Cardiac ventricle fibroblast (primary cell): Measurements from ENCODE around the genes OR8G1, VSIG2 and PATE3.

GRCh38 chr11:123065499-123066379 lies 3.8 kb upstream of the HSPA8 start:
- RAMPAGE, long total RNA = no peak

DNA sequence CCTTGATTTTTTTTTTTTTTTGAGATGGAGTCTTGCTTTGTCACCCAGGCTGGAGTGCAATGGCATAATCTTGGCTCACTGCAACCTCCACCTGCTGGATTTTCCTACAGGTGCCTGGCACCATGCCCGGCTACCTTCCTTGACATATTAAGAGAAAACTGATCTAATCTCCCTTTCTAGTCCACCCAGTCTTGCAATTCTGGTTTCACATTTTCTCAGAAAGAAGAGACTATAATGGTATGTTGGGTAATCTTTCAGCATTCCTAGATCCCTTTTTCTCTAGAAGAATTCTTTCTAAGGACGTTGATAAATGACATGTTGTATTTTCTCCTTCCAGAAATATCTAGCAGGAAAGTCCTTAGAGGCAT lies 10.4 kb upstream of the HSPA8 start:
- RAMPAGE, long total RNA = no peak

GRCh38 chr11:123195638-123196658 lies 900 bp upstream of the CLMP start:
- RAMPAGE, long total RNA = no peak

- RAMPAGE, long total RNA = no peak
These were observed 106.8 kb upstream of the CLMP start for GRCh38 chr11:123301656-123302345.

DNA sequence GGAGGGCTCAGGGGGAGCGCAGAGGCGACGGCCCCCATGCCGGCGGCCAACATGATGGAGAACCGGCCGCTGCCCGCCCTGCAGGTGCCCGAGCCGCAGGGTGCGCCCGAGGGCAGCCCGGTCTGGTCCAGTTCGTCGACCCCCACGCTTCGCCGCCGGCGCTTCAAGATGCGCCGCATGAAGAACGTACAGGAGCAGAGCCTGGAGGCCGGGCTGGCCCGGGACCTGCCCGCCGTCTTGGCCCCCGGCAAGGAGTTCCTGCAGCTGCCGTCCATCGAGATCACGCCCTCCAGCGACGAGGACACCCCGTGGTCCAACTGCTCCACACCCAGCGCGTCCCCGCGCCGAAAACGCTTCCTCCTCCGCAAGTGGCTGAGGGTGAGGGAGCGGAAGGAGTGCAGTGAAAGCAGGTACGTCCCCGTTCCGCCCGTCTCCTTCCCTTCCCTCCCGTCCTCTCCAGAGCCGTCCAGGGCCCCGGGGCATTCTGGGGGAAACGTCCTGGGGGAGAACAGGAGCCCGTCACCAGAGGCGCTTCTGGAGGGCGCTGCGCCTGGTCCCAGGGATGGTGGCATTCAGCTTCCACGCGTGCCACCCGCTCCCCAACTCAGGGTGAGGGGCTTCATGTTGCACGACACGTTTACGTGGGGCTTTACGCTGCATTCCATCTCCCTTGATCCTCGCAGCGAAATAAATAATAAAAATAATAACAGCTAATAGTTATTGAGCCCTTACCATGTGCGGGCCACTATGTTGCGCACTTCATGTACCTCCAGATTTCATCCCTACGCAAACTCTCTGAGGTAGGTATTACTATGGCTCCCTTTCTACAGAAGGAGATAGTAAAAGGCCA lies 913 bp downstream of the GRAMD1B start:
- RAMPAGE, long total RNA = no peak

DNA sequence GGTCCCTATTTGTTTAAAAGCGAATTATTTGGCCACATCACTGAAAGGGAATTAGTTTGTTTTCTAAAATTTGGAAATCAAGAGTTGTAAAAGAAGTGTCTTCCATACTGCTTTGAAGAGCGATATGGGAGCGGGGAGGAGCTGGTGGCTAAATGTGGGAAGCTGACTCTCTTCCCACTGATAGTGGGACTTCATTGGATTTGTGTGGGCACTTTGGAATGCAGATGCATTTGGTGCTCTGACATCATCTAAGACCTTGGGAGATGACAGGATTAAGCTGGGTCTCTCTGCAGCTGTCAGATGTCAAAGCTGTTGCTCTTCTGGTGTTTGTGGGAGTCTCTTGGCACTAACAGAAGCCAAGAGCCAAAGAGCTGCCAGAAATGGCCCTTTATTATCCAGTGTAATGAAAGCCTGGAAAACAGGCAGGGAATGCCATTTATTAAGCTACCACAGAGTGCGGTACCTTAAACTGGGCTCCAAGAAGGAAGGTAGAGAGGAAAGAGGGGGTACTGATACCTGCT lies 20.5 kb downstream of the GRAMD1B start:
- RAMPAGE, long total RNA = no peak

- RAMPAGE, long total RNA = no peak
These were observed 74.2 kb downstream of the GRAMD1B start for GRCh38 chr11:123504369-123504645.

DNA sequence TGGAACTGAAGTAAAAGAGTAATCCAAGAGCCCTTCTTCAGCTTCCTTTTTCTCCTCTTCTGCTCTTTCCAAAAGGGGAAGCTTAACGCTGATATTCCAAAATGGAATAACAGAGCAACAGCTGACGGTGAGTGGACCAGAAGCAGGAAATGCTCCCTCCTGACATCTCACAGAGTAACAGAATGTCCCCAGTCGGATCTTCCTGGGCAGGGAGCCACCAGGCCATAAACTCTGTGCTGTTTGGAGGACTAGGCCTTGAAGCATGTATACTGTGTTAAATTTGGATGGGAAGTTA lies 920 bp upstream of the SCN3B start:
- RAMPAGE, long total RNA = no peak

DNA sequence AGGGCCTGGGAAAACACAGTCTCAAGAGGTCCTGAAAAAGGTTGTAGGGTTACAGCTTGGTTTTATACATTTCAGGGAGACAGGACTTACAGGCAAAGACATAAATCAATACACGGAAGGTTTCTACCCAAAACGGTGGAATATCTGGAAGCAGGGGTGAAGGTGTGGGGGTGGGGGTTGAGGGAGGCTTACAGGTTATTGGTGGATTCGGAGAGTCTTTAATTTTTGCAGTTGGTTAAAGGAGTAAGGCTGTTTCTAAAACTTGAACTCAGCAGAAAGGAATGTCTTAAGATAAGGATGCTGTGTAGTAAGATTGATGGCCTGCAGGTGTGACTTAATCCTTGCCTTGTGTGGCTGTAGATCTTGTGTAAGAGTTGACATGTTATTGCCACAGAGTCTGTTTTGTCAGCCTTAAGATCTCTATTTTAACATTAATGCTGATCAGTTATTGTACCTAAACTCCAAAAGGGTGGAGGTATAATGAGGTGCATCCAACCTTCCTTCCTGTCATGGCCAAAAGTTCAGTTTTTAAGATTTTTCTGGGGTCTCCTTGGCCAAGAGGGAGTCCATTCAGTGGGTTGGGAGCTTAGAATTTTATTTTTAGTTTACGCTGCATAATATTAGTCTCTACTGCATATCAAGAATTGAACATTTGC lies 16.5 kb upstream of the OR6M1 start:
- RAMPAGE, long total RNA = no peak

- RAMPAGE, long total RNA = no peak
These were observed at the start of gene OR8G1 for GRCh38 chr11:124240979-124241387. Gene OR8G1, plus strand, starts transcription at chr11:124241095.

DNA sequence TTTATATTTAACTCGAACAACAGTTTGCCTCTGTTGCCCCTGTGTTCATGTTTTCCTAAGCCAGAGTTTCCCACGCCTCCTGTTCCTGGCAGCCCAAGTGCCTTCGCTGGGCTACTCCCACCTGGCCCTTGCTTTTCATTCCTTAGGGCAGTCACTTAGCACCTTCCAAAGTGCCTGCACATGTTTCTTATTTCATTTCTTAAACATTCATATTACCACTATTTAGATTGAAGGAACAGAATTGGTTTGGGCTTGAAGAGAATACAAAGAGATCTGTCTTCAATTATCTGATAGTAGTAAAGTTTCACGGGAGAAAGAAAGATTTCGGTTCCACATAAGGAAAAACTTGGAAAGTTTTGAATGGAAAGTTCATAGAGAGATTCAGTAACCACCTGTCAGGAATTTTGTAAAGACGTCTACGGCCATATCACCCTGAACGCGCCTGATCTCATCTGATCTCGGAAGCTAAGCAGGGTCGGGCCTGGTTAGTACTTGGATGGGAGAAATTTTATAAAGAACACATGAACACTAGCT lies 13.4 kb downstream of the TBRG1 start:
- RAMPAGE, long total RNA = no peak

DNA sequence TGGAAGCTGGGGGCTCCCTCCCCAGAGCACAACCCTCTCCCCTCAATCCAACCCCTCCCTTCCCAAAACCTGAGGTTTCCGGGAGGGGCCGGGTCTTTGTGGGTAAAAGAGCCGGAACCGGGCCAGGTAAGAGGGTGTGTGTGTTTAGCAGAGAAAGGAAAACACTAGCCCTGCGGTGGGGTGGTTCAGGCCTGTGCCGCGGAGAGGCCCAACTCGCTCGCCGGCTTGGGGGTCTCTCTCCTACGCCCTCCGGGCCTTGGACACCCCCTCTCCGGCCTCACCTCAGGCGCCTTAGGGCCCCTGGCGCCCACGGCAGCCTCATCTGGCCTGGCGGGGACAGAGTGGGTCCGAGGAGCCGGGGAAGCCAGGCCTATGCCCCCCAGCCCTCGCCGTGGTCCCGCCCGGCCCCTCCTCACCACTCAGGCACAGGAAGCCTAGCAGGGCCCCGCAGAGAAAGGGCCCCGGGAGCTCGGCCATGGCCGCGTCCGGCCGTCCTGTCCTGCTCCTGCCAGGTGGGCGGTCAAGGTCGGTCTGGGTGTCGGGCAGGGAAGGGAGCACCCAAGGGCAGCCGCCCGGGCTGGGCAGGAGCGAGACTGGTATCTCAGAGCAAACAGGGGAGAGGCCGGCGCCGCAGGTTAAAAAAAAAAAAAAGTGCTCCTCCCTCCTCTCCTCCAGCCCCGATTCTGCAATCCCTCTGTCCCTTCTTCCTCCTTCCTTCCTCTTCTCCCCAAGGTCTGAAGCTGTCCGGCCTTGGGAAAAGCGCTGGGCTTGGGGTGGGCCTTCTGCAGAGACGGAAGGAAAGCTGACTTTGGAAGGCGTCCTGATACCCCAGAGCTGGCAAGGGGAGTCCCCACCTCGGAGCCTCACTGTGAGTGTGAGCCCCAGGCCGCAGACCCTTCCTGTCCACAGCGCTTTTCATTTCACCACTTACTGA lies at the start of gene VSIG2:
Gene VSIG2 (minus strand): TSS at position 595 of the 934 bp plus-strand sequence.
- RAMPAGE, long total RNA = no peak

- RAMPAGE, long total RNA = no peak
These were observed 2.6 kb downstream of the ESAM start for GRCh38 chr11:124759428-124759851.

- RAMPAGE, long total RNA = no peak
These were observed 873 bp upstream of the ESAM start for GRCh38 chr11:124762713-124763612.

- RAMPAGE, long total RNA = no peak
These were observed 25.7 kb upstream of the ROBO3 start for GRCh38 chr11:124839312-124840240.

DNA sequence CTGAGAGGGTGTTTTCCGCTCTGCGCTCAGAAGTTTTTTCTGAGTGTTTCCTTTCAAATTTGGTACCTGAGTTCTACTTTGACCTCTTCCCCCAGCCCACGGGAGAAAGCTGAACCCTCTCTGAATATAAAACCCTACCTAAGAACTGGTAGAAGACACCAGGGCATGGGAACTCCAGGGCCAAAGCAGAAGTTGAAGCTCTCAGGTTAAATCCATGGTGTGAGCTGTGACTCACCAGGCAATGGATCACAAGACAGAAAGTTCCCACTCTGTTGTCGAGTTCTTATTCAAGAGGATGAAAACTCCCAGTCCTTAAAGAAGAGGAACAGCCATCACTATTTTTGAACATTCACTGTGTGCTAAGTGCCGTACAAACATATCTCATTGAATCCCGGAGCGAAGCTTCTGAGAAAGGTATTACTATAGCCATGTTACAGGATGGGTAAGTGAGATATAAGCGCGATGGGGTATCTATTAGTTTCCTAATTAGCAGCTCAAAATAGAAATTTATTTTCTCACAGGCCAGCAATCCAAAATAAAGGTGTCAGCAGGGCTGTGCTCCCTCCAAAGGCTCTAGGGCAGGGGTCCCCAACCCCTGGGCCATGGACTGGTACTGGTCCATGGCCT lies 8.8 kb downstream of the TMEM218 start:
- RAMPAGE, long total RNA = no peak

DNA sequence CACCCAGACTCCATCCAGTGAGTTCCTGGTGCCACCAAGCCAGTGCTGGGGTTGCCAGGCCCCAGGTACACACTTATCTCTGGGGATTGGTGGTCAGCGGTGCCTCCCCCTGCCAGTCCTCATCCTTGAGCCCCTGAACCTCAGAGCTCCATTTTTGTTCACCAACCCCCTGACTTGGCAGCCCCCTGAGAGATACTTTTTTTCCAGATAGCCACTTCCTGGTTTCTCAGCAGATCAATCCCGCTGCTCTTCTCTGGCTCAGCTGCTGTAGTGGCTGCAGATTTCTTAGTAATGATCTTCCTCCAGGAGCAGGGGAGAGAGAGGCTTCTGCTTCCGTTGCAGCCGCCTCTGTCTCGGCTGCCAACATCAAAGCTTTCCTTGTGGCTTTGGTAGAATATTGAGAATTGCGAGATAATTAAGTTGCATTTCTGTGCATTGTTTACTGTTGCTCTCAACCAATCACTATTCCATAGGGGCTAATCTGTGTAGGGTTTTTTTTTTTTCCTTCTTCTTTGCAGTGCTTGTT lies 92.0 kb downstream of the PKNOX2 start:
- RAMPAGE, long total RNA = no peak

GRCh38 chr11:125345593-125346468 lies 150.2 kb downstream of the FEZ1 start:
- RAMPAGE, long total RNA = no peak

- RAMPAGE, long total RNA = no peak
These were observed 91.9 kb downstream of the FEZ1 start for GRCh38 chr11:125404033-125404732.

DNA sequence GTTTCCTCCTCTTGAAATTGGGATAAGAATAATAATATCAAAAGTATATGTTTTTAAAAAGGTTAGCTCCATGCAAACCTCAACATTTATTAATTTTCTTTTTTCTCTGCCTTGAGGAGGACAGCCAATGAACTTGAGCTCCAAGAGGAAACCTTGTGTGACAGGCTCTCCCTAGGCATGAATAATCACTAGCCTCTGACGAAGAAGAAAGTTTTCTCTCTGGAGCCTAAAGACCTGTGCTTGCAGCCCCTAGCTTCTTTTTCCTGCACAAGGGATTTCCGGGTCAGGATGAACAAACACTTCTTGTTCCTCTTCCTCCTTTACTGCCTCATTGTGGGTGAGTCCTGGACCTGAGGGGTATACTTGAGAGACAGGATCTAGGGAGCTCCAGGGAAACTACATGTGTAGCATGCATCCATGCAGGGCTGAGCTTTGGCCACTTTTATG lies at the start of gene PATE3:
Gene PATE3 (plus strand): TSS at position 264 of the 447 bp plus-strand sequence.
- RAMPAGE, long total RNA = no peak